ENCODE measurements around a stretch of chr21.

- PRO-cap: no peak
CAGE:
- cytosol, long polyA plus RNA: no peak
- long polyA plus RNA: no peak
- nucleus, long polyA plus RNA: no peak
Measured at GRCh38 chr21:42164809-42165174, 54.1 kb upstream of the ABCG1 start.

DNA sequence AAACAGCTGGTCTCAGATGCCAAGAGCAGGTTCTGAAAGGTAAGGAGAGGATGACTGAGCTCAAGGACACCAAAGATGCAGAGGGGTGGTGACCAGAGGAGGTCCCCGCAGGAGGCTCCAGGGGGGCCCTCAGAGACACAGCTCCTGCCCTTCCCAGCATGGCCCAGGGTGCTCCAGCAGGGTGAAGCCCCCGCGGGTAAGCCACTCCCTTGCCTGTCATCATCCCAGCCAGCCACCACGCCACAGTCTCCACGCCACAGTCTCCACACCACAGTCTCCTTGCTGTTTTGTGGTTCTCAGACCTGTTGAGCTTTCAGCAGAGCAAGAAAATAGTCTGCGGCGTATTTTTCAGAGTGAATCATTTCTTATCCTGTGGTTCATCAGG, 25.9 kb upstream of the ABCG1 start:
- PRO-cap: no peak
CAGE:
- cytosol, long polyA plus RNA: no peak
- long polyA plus RNA: no peak
- nucleus, long polyA plus RNA: no peak

GRCh38 chr21:42235558-42236584, 16.9 kb downstream of the ABCG1 start:
- PRO-cap: no peak
CAGE:
- cytosol, long polyA plus RNA: no peak
- long polyA plus RNA: no peak
- nucleus, long polyA plus RNA: no peak

DNA sequence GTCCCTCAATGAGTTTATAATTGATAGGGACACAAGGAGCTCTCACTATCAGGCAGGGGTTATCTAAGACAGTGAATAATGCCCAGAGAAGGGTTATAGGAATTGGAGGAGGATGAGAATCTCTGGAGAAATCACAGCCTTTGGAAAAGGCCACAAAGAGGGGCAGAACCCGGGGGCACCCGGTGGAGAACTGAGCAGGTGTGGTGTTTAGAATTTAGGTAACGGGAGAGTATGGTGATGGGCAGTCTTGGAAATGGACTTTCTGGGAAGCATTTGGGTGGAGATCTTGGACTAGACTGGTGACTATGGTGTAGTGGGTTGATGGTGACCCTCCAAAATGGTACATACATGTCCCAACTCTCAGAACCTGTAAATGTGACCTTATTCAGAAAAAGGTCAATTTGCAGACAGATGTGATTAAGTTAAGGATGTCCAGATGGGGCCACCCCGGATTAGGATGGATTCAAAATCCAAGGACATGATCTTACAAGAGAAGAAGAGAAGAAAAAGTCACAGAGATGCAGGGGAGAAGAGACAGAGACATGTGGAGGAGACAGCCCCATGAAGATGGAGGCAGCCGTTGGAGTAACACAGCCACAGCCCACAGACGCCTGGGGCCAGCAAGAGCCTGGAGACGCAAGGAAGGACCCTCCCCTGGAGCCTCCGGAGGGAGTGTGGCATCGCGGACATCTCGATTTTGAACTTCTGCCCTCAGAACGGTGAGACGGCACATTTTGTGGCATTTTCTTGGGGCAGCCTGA, 28.5 kb downstream of the ABCG1 start:
- PRO-cap: no peak
CAGE:
- cytosol, long polyA plus RNA: no peak
- long polyA plus RNA: no peak
- nucleus, long polyA plus RNA: no peak

- PRO-cap: no peak
CAGE:
- cytosol, long polyA plus RNA: no peak
- long polyA plus RNA: no peak
- nucleus, long polyA plus RNA: no peak
Measured at GRCh38 chr21:42282878-42283071, 32.4 kb downstream of the TFF3 start.

GRCh38 chr21:42490596-42491337, 5.3 kb downstream of the RSPH1 start:
- PRO-cap: no peak
CAGE:
- cytosol, long polyA plus RNA: no peak
- long polyA plus RNA: no peak
- nucleus, long polyA plus RNA: no peak

GRCh38 chr21:42569598-42570399, 56.1 kb downstream of the SLC37A1 start:
- PRO-cap: no peak
CAGE:
- cytosol, long polyA plus RNA: no peak
- long polyA plus RNA: no peak
- nucleus, long polyA plus RNA: no peak

GRCh38 chr21:42593136-42593730, 60.2 kb upstream of the PDE9A start:
- PRO-cap: no peak
CAGE:
- cytosol, long polyA plus RNA: no peak
- long polyA plus RNA: no peak
- nucleus, long polyA plus RNA: no peak

- PRO-cap: no peak
CAGE:
- cytosol, long polyA plus RNA: no peak
- long polyA plus RNA: no peak
- nucleus, long polyA plus RNA: no peak
Measured at GRCh38 chr21:42662088-42663246, 9.0 kb downstream of the PDE9A start.

GRCh38 chr21:42719982-42720189, 66.5 kb downstream of the PDE9A start:
- PRO-cap: no peak
CAGE:
- cytosol, long polyA plus RNA: no peak
- long polyA plus RNA: no peak
- nucleus, long polyA plus RNA: no peak

GRCh38 chr21:42783421-42784240, 95.7 kb downstream of the WDR4 start:
- PRO-cap: no peak
CAGE:
- cytosol, long polyA plus RNA: no peak
- long polyA plus RNA: no peak
- nucleus, long polyA plus RNA: no peak

- PRO-cap: no peak
CAGE:
- cytosol, long polyA plus RNA: no peak
- long polyA plus RNA: no peak
- nucleus, long polyA plus RNA: no peak
Measured at GRCh38 chr21:42835700-42836405, 43.5 kb downstream of the WDR4 start.

GRCh38 chr21:42849488-42850350, 29.6 kb downstream of the WDR4 start:
- PRO-cap: no peak
CAGE:
- cytosol, long polyA plus RNA: no peak
- long polyA plus RNA: no peak
- nucleus, long polyA plus RNA: no peak

DNA sequence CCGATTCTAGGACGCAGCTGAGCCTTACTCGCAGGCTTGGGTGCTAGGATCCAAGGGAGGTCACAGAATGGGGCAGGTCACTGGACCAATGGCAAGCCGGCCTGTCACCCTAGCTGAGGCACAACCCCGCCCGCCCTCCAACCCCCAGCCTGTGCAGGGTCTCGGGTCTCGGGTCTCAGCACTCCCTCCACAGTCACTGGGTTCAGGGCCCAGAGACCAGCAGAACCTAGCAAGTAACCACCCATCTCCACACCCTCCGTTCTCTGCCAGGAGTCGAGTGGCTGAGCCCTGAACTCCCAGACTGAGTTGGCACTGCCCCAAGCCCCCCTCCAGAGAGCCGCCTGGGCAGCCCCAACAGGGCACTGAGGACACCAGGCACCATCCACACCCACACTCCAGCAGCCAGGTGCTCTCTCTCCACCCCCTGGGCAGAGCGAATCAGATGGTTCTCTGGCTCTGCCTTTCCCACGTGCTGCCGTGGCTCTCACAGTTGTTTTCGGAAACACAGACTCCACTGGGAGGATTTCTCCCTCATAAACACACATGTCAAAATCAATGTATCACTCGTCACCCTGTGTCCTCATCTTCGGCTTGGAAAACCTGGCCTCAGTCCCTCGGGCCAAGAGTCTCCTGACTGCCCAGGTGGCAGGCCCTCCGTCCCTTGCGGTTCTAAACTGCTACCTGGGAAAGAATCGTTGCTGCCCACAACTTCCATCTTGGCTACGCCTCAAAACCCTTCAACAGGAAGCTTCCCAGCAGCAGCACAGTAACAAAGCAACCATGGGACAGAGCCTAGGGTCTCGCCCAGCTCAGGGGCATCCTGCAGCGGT, 13.5 kb downstream of the WDR4 start:
- PRO-cap: no peak
CAGE:
- cytosol, long polyA plus RNA: no peak
- long polyA plus RNA: no peak
- nucleus, long polyA plus RNA: no peak

- PRO-cap: no peak
CAGE:
- cytosol, long polyA plus RNA: no peak
- long polyA plus RNA: no peak
- nucleus, long polyA plus RNA: no peak
Measured at GRCh38 chr21:42932997-42933531, 7.6 kb upstream of the ERVH48-1 start.

GRCh38 chr21:43194872-43195625, 26.2 kb downstream of the CRYAA start:
- PRO-cap: no peak
CAGE:
- cytosol, long polyA plus RNA: no peak
- long polyA plus RNA: no peak
- nucleus, long polyA plus RNA: no peak

DNA sequence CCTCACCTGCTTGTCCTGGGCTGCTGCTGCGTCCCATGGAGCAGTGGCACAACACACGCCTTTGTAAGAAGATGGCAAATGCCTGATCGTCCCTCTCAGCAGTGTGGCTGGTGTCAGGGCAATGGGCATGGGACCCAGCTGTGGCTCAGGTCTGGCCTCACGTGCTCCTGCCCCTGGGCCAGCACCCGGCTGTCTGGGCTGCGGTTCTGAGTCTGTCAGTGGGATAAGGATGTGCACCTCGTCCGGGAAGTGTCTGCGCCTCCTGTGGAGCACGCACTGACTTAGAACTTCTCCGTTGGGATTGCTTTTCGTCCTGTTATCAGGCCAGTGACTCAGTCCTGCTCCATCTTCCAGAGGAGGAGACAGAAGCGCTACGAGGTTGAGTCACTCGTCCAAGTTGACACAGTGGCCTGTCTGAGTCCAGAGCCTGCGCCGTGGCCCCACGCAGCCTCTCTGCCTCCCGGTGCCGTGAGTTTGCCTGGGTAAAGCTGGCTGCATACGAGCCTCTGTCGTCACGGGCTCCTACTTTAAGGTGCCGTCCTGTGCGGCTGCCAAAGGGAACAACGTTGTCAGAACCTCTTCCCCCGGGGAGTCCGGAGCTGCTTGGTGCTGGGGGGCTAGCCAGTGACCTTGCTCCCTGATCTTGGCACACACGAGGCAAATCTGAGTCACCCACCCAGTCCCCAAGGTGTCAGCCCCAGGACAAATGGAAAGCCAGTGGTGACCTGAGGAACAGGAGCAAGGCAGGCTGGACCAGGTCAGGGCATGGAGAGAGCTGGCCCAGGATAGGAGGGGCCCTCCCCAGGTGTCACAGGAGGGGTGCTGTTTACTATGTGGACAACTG, 41.2 kb downstream of the CRYAA start:
- PRO-cap: no peak
CAGE:
- cytosol, long polyA plus RNA: no peak
- long polyA plus RNA: no peak
- nucleus, long polyA plus RNA: no peak

DNA sequence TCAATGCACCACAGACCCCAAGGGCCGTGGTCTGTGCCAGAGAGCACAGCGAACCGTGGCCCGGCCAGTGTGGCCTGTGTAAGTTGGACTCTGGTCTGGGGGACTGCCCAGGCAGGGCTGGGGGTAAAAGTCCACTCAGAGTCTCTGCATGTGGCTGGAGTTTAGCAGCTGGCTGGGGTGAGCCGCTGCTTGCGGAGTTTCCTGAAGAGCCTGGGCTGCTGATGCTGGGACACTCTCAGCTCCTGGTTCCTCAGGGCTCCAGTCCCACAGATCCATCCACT, 105.7 kb downstream of the CRYAA start:
- PRO-cap: no peak
CAGE:
- cytosol, long polyA plus RNA: no peak
- long polyA plus RNA: no peak
- nucleus, long polyA plus RNA: no peak

GRCh38 chr21:43306943-43307698, 119.8 kb downstream of the SIK1 start:
- PRO-cap: no peak
CAGE:
- cytosol, long polyA plus RNA: no peak
- long polyA plus RNA: no peak
- nucleus, long polyA plus RNA: no peak

DNA sequence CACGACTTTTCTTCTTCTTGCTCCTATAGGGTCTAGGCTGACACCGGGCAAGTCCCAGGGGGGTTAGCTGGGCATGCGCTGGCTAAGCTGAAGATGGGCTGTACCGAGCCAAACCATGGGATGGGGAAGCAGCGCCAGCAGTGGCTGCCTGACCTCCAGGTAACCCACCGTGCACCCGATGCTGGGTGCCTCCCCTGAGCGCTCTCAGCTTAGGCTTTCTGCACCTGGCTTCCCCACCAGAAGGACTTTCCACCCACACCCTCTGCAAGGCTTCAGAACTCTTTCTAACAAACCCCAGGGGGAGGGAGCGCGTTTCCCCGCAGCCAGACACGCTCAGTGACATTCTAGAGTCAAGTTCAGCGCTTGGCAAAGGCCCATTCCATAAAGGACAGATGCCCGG, 108.0 kb downstream of the SIK1 start:
- PRO-cap: no peak
CAGE:
- cytosol, long polyA plus RNA: no peak
- long polyA plus RNA: no peak
- nucleus, long polyA plus RNA: no peak

All from A549 (cell line).